ENCODE measurements around the gene OTOGL.

DNA sequence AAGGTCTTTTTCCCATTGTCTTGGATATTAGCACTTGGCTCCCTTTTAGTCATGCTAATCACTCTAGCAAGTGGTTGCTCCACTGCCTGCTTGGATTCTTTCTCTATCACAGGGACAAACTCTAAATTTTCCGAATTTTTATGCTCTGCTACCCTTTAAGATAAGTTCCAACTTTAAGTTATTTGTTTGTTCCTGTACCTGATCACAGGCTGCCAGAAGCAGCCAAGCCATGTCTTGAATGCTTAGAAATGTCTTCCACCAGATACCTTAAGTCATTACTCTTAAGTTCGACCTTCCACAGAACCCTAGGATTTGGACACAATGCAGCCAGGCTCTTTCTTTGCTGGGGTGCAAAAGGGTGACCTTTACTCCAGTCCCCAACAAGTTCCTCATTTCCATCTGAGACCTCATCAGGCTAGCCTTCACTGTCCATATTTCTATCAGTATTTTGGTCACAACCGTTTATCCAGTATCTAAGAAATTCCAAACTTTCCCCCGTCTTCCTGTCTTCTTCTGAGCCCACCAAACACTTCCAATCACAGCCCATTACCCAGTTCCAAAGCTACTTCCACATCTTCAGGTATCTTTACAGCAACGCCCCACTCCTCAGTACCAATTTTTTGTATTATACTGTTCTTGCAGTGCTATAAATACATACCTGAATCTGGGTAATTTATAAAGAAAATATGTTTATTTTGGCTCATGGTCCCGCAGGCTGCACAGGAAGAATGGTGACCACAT, 40.5 kb downstream of the OSBPL8 start:
- PRO-cap = no peak

GRCh38 chr12:76551404-76552126, 8.0 kb downstream of the OSBPL8 start:
- PRO-cap = no peak

GRCh38 chr12:76787034-76787334, 23.1 kb downstream of the ZDHHC17 start:
- PRO-cap = no peak

DNA sequence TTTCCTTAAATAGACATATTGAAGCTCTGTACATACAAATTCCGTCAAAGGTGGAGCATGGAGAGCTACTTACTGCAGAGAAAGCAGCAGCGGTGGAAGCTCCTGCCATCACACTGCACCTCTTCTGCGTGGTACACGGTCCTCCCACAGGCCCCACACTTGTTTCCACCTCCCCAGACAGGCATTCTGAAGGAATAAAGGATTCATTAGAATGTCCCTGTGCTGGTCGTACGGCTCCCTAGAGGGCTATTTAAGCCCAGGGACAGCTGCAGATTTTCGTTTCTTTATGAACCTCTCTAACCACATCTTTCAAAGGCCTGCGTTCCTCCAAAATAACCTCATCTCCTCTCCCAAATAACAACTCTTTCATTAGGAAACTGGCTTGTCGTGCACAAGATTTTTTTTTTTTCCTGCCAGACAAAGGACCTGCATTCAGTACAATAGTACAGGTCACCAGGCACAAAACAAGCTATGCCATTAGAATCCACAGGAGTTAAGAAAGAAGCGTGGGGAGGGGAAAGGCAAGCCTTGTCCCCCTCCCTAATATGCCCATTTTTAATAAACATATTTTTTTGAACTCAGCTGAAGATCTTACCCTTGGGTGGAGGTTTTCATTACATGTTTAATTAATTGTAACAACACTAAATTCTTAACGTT, 12.6 kb downstream of the CSRP2 start:
- PRO-cap = no peak

DNA sequence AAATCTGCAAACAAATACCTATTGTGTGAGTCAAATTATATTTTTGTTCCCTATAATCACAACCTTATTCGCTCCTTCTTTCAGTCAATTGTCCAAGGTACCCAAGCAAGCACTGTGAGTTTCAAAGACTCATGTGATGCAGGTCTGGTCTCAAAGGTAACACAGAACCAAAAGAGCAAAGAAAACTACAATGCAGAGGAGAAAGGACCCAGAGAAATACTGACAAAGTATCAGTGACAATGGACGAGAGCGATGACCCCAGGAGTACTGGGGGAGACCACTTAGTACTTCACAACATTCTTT, 1.4 kb downstream of the CSRP2 start:
- PRO-cap = no peak

- PRO-cap = no peak
Observed at GRCh38 chr12:77507625-77507865, 323.1 kb upstream of the NAV3 start.

- PRO-cap = no peak
Observed at GRCh38 chr12:77967939-77968962, 137.6 kb downstream of the NAV3 start.

DNA sequence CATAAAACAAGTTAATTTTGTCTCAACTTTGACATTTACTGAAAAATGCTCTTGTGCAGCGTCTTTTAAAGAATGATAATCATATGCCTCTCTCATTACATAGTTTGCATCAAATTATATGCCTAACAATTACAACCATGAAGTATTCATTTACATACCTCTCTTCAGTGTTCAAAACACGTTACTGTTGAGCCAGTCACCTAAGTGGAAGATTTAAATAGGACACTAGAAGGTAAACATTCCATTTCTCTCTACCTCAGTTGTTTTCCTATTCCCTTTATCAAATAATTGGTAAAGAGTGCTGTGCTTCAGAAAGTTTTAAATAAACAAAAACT, 46.5 kb downstream of the PAWR start:
- PRO-cap = no peak

DNA sequence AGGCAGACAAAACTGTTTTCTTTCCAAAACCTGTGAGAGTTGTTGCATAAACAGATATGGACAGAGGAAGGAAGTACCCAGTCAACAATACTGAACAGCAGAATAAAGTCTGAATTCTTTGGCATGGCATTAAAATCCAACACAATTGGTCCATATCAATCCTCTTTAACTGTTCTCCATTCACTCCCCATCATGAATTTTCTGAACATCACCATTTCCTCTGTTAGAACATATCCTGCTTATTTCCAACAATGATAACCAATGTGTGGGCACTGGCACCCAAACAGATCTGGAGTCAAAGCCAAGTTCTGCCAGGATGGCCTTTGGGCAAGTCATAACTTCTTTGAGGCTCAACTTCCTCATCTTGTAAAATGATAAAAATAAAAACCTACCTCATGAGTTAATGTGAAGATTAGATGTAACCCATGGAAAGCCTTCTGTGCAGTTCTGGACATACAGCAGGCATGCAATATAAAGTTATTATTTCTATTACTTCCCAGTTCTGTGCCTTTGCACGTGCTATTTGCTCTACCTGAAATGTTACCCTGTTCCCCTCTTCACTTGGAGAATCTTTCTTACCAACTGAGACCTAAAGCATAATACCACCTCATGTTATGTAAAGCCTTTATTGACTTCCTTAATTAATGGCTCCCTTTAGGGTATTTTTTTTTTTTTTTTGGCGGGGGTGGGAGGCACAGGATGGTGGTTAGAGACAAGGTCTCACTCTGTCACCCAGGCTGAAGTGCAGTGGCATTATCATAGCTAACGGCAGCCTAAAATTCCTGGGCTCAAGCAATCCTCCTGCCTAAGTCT, 12.4 kb downstream of the PAWR start:
- PRO-cap = no peak

GRCh38 chr12:79782042-79782935, 91.5 kb upstream of the PAWR start:
- PRO-cap = no peak

GRCh38 chr12:79798353-79798747, 107.6 kb upstream of the PAWR start:
- PRO-cap = no peak

DNA sequence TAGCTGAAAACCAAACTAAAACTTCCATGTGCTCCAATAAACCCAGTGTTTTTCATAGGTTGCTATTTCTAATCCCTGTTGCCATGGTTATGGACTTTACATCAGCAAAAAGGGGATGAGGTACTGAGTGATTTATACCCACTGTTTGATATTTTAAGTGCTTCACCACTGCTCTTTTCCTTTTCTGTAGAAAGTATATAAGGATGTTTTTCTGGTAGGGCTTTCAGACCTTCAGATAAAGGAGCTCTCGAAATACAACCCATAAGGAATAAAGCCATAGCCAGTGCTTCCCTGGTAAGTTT, at the start of gene OTOGL:
Gene OTOGL, plus strand, starts transcription at position 226 of the 302 bp plus-strand sequence.
- PRO-cap = no peak

- PRO-cap = no peak
Observed at GRCh38 chr12:80704362-80704964, 3.0 kb upstream of the MYF6 start.

DNA sequence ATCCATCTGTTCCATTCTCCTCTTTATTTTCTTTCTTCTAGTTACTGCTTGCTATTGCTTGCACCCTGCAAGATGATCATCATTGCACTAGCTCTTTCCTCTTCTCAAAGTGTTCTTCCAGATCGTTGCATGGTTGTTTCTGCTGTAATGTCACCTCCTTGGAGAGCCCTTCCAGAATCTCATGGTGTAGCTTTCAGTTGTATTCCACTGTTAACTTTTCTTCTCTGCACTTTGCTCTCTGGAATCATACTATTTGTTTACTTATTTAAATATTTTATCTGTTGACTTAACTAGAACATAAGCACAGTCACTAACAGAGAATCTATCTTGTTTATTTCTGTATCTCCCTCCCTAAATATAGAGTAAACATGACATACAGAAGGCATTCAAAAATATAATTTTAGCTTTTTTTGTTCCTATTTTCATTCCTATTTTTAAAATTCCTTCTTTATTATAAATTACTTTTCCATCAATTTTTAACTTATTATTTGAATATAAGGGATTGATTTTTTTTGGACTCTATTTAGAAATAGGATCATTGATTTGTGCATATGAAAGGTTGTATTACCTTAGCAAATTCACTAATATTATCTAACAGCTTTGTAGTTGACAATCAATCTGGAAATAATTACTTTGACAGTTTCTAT, 11.7 kb downstream of the LIN7A start:
- PRO-cap = no peak

DNA sequence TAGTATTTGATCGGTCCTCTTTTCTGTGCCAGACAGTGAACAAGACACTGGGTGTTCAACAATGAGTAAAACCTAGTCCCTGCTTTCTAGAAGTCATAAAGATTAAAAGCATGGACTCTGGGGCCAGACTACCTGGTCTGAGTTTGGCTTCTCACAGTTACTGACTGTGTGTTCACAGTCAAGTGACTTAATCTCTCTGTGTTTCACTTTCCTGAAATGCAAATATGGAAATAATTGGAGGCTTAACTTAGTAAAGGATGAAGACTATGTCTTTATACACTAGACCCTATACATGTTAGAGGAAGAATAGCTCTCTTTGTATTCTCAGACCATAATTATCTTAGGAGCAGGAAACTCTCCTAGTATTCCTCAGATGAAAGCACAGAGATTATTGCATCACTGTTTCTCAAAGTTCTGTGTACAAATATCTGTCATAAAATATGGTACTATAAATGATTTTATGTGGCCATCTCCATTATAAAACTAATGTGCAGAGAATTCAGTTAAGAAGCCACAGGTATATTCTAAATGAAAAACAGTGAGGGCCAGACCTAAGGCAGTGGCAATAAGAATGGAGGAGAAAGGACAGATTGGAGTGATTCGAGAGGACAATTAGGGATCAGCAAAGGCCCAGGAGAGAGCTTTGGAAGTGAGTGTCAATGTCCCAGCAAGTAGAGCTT, 1.9 kb downstream of the ACSS3 start:
- PRO-cap = no peak

GRCh38 chr12:82350120-82350537, 8.1 kb downstream of the CCDC59 start:
- PRO-cap = no peak

DNA sequence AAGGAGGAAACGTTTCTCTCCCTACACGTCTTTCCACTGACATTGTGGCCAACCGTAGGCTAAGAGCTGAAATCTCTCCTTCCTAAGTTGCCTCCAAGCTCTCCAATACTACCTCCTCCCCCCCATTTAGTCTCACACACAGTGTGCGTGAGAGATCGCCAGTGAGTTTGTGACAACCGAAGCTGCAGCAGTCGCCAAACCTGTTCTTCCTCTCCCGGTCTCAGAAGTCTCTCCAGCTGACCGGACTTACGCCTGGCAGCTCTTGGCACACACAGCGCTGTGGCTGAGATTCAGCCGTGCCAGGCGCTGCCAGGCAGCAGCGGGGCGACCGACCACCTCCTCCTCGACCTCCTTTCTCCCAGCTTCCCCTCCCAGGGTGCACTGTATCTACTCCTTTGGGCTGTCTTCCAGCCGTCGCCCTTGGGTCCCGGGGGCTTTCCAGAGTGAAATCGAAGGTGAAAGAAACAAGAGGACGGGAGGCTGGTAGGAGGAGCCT, 385 bp upstream of the TMTC2 start:
- PRO-cap = unidirectional peak, plus-strand start at position 161 of the sequence; bidirectional peak, plus-strand start outside the sequence, minus-strand start at position 445 of the sequence

GRCh38 chr12:82813908-82814641, 127.4 kb downstream of the TMTC2 start:
- PRO-cap = no peak

DNA sequence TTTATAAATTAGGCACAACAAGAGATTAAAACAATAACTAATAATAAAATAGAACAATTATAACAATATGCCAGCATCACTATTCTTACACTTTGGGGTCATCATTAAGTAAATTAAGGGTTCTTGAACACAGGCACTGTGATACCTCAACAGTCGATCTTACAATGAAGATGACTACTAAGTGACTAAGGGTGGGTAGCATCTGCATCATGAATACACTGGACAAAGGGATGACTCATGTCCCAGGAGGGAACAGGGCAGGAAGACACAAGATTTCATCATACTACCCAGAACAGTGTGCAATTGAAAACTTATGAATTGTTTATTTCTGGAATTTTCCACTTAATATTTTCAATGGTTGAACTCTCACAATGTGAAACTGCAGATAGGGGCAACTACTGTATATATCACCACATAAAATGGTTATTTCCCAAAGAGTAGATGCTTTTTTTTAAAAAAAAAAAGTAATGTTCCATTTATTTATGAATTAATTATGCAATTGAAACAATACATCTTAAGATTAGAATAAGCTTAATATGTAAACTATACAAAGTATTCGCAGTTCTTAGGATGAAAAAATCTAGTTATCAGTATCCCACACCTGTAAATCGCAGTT, 19.6 kb downstream of the TSPAN19 start:
- PRO-cap = no peak

GRCh38 chr12:87815787-87816353, 213.3 kb downstream of the C12orf50 start:
- PRO-cap = no peak